Omental fat pad (tissue), 4 donors: Measurements from ENCODE around the genes PTPN21 and ZC3H14.

GRCh38 chr14:85735046-85735357 is 205.1 kb downstream of the FLRT2 start:
- PRO-cap, result no peak
- RAMPAGE, long total RNA, 4 experiments, result no peak in any of the 4 experiments

DNA sequence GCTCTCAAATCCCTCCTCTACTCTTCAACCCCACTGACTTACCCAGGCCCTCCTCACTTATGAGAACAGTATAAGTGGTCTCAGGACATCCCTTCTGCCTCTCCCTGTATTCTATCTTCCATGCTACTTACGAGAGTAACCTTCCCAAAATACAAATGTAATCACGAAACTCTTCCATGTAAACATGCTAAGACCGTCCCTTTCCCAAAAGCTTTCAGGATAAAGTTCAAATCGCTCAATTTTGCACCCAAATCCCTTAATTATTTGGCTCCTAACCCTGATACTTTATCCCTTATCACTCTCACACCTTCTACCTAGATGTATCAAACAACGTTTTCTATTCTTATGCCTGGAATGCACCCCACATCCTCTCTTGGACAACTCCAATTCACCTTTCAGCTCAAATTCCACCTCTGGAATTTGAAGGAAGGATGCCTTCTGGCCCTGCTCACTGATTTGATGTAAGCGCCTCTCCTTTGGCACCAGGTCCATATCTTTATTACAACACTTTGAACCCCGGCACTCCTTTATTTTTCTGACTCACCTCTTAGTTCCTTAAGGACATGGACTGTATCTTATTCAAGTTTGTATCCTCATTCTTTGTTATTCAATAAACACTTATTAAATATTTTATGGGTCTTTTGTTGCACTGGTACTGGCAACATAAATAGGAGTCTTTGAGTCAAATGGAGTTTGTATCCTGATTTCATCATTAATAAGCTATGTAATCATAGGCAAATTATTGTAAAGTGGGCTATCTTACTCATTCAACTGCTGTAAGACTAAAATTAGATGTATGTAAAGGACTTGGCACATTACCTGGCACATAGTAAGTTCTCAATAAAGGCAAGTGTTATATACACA is 3.1 kb downstream of the GALC start:
- PRO-cap, result no peak
- RAMPAGE, long total RNA, 4 experiments, result no peak in any of the 4 experiments

- PRO-cap, result no peak
- RAMPAGE, long total RNA, 4 experiments, result no peak in any of the 4 experiments
These were observed 44.5 kb downstream of the GPR65 start for GRCh38 chr14:88049416-88049758.

DNA sequence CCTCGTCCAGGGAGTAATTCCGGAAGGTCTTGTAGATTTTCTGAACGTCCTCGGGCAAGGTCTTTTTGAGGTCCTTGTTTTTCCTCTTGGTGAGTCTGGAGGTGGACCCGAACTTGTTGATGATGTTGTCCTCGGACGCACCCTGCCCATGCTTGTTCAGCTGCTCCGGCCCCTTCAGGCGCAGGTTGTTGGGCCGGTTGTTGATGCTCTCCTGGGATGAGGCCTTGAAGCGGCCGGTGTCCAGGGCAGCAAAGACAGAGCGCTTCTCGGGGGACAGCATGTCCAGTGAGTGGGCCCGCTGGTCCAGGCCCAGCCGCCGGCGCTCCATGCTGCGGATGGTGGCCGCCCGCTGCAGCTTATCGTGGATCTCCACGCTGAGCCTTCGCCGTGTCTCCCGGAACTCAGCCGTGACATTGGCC is 137.4 kb downstream of the KCNK10 start:
- PRO-cap, result no peak
- RAMPAGE, long total RNA, 4 experiments, result no peak in any of the 4 experiments

DNA sequence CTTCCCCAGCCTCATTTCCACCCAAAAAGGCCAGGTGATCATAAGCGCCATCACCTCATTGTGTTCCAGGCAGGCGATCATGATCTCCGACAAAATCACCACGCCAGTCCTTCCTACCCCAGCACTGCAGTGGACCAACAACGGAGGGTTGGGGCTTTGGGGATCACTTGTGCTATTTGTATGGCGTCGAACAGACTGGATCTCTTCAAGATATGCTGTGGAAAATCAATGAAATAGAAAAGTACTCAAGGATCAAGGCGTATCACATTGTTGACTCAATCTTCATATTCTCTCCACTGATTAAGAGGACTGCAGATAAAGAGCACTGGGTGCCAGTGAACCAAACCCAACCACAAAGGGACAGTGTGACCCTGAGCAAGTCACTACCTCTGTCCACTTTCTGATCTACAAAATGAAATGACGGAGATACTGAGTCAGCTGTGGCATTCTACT is 83.4 kb downstream of the SPATA7 start:
- PRO-cap, result no peak
- RAMPAGE, long total RNA, 4 experiments, result no peak in any of the 4 experiments

DNA sequence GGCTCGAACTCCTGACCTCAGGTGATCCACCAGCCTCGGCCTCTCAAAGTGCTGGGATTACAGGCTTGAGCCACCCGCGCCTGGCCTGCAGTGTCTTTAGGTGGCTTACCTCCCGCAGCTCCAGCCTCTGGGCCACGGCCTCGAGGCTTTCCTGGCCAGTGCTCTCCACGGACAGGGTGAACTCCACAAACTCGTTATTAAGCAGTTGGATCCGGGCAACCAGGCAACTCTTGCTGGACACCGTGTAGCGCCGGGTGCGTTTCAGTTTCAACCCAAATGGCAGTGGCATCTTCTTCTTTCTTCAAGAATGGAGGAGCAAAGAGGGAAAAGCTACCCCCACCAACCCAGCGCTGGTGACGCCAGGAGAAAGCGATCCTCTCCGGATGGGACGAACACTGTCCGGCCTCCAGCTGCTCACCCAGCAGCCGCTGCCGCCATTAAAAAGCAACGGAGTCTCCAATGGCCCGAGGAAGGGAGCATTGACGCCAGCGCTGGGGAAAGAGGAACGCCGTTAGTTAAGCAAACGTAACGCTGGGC is 4.6 kb downstream of the PTPN21 start:
- PRO-cap, result no peak
- RAMPAGE, long total RNA, 4 experiments, result no peak in any of the 4 experiments

DNA sequence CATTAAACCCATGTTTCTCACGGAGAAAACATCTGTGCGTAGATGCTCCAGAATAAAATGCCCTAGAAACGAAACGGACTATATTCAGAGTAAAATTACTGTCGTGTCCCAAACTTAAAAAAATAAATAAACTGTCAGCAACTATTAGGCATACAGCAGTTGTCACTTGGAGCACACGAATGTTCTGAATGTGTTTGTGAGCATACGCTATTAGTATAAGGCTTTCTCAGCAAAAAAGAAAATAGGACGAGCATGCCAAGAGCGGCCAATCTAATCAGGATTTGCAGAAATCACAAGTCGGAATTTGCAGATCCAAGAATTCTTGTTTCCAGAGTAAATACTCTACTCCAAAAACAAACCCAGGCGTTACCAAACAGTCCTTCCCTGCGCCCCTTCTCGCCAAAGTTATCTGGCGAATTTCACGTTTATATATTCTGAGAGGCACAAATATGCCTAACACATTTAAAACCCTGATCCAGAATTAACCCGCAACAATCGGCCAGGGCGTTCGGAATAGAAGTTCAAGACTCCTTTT is 826 bp downstream of the PTPN21 start:
- PRO-cap, result no peak
- RAMPAGE, long total RNA, 4 experiments, result no peak in any of the 4 experiments

DNA sequence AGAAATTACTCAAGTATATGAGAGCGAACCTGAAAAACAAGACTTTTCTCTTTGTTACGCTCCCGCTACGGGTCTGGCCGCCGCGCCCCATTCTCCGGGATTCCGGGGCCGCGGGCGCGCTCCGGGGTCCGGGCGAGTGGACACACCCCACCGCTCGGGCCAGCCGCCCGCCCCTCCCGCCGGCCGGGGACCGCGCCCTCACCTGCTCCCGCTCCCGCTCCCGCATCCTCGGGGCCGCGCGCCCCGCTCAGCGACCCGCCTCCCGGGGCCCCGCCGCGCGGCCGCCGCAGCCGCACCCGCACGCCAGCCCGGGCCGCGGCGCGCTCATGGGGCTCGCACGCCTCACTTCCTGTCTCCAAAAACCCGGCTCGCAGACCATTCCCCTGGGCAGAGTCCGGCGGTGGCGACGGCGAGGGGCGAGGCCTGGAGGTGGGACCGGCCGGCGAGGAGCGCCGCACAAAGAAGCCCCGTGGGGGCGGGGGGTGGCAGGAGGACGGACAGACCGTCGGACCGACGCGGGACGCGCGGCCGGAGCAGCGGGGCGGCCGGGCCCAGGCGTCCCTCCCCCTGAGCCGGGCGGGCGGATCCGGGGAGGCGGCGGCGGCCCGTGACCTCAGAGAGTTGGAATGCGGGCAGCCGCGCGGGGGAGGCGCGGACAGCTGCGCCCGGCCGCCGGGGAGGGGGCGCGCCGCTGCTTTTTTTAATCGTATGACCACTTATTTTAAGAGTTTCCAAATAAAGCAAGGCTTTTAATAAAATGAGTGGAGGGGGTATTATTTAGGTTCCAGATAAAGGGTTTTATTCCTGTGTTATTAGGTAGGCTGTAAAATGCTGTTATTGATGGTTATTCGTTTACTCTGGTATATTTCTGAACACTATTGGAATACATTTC is at the start of gene PTPN21:
PTPN21 (minus strand) TSS at position 559 of the 892 bp plus-strand sequence.
- PRO-cap, result no peak
- RAMPAGE, long total RNA, 4 experiments, result start-site peak on the minus strand in 1 of 4 experiments, centred at positions 202 to 551 of the sequence, 5 reads per replicate

DNA sequence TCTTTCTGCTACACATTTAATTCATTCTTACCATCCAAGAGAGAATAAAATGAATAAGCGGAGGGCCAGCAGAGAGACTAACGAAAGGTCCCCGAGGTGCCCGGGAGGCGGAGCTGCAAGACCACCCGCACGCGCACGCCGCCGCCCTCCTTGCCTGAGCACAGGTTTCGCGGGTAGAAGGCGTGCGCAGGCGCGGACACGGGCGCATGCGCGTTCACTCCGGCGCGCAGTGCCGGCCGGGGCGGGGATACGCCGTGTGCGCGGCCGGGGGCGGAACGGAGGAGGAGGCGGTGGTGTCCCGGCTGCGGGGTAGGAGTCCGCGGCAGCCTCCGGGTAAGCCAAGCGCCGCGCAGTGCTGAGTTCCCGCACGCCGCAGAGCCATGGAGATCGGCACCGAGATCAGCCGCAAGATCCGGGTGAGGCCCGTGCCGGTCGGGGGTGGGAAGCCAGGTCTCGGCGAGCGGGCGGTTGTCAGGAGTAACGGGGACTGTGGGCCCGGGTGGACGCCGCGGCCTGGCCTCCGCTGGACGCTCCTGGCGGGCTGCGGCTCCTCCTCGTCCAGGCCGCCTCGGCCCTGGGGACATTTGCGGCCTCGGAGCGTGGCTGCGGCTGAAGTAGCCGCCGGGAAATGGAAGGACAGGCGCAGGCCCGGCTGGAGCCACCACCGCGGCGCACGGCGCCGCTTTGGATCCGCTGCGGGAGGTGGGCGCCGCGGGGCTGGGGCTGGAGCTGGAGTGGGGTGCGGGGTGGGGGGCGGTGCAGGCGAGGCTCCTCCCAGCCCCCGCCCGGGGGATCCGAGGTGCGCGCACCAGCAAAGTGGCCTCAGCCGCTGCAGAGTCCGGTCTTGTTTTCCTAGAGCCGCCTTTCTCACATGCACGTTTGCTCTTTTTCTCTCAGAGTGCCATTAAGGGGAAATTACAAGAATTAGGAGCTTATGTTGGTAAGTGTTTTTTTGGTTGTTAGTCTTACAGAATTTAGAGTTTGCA is at the start of gene ZC3H14:
ZC3H14 (plus strand) TSS at position 284 of the 986 bp plus-strand sequence.
- PRO-cap, result unidirectional peak, plus-strand start at position 296 of the sequence
- RAMPAGE, long total RNA, 4 experiments, result start-site peak on the plus strand in 4 of 4 experiments, centred at positions 290 to 316 of the sequence, 110 to 1,371 reads per replicate

- PRO-cap, result no peak
- RAMPAGE, long total RNA, 4 experiments, result no peak in any of the 4 experiments
These were observed 147.5 kb downstream of the FOXN3 start for GRCh38 chr14:89269418-89270001.

DNA sequence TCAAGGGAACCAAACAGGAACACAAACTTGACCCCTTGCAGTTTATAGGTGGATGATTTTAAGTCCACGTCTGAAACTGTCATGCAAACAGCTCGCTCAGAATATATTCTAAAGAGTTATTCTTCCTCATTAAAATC is 146.0 kb downstream of the FOXN3 start:
- PRO-cap, result no peak
- RAMPAGE, long total RNA, 4 experiments, result no peak in any of the 4 experiments

DNA sequence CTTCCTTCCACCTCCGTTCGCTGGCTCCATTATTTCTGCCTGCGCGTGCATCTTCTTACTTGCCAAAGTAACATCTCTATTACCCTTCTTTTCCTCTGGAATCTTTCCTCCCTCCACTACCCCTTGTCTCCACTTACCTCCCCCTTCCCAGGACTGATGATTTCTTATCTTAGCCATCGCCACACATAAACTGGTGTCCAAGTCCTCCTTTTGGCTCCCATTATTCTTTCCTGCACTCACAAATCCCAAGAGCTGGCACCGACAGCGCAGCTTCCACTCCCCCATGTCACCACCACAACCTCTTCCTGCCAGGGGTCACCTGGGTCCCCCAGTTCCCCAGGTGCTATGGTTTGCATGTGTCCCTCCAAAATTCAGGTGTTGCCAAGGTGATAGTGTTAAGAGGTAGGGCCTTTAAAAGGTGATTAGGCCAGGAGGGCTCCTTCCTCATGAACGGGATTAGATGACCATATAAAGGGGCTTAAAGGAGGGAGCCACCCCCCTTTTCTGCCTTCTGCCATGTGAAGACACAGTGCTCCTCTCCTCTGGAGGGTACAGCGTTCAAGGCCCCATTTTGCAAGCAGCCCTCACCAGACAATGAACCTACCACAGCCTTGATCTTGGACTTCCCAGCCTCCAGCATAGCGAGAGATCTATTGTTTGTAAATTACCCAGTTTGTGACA is 124.8 kb downstream of the FOXN3 start:
- PRO-cap, result no peak
- RAMPAGE, long total RNA, 4 experiments, result no peak in any of the 4 experiments

GRCh38 chr14:89409250-89409883 is 7.7 kb downstream of the FOXN3 start:
- PRO-cap, result no peak
- RAMPAGE, long total RNA, 4 experiments, result no peak in any of the 4 experiments

DNA sequence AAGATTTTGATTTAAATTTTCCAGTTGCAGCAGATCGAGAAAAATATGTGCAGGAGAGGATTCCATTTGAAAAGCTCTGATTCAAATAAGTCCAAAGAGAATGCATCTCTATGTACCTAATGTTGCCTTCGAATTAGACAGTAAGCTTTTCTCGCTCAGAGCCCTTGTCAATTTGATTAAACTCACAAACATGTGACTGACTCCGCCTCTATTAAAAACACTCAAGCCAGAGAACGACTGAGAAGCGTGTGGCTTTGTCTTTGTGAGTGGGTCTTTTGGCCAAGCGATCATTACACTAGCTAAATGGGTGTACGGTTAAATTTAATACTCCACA is 253.9 kb downstream of the EFCAB11 start:
- PRO-cap, result no peak
- RAMPAGE, long total RNA, 4 experiments, result no peak in any of the 4 experiments

- PRO-cap, result no peak
- RAMPAGE, long total RNA, 4 experiments, result no peak in any of the 4 experiments
These were observed 180.6 kb downstream of the EFCAB11 start for GRCh38 chr14:89773850-89774345.

DNA sequence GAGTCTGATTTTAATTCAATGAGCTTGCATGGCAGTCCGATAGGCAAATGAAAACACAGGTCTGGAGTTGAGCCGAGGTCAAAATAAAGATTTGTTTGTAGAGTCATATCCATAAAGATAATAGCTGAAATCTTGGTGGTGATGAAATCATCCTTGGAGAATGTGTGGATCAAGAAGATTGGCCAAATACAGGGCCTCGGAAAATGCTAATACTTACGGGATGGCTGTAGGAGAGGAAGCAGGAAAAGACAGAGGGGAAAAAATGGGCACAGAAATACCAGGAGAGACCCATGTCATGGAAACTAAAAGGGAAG is 162.0 kb downstream of the EFCAB11 start:
- PRO-cap, result no peak
- RAMPAGE, long total RNA, 4 experiments, result no peak in any of the 4 experiments

- PRO-cap, result bidirectional peak, plus-strand start at chr14:90397032, minus-strand start at chr14:90396872
- RAMPAGE, long total RNA, 4 experiments, result no peak in any of the 4 experiments
These were observed 264 bp upstream of the CALM1 start for GRCh38 chr14:90396584-90396945.

- PRO-cap, result no peak
- RAMPAGE, long total RNA, 4 experiments, result no peak in any of the 4 experiments
These were observed 9.7 kb downstream of the CALM1 start for GRCh38 chr14:90406183-90407302.

DNA sequence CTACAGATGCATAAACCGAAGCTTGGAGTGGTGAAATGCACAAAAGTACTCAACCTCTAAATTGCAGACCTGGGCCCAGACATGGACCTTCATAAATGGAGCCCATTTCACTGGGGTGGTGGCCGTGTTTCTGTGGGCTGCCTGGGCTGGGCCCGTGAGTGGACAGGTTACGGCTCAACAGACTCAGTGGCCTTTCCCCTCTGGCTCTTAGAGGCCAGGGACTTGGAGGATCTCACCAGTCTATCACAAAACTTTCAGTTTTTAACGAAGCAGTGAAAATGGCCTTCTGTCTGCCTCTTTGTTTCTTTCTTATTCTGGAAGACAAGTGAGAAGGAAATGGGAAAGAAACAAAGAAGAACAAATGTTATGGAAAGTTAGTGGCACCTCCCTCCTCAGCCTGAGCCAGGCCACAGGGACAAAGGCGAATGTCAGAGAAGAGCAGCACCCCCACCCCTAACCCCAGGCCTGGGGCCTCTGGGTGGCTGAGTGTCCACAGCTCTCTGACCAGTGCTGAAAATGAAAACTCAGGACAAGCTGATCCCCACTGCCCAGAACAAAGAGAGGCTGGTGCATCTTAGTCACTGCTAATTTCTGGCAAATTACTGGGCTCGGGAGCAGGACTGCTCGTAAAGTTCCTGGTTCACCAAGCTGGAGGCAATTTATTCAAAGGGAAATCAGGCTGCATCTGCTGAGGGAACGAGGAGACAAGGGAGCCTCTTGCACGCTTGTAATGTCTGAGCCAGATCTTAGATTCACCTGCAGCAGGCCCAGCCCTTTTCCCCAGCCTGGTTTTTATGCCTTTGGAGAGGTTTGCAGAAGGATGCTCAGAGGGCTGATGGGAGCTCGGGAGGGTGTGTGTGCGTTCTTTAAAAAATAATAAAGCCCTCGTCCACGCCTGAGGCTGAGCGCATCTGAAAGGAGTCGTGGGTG is 43.1 kb downstream of the CALM1 start:
- PRO-cap, result no peak
- RAMPAGE, long total RNA, 4 experiments, result no peak in any of the 4 experiments

DNA sequence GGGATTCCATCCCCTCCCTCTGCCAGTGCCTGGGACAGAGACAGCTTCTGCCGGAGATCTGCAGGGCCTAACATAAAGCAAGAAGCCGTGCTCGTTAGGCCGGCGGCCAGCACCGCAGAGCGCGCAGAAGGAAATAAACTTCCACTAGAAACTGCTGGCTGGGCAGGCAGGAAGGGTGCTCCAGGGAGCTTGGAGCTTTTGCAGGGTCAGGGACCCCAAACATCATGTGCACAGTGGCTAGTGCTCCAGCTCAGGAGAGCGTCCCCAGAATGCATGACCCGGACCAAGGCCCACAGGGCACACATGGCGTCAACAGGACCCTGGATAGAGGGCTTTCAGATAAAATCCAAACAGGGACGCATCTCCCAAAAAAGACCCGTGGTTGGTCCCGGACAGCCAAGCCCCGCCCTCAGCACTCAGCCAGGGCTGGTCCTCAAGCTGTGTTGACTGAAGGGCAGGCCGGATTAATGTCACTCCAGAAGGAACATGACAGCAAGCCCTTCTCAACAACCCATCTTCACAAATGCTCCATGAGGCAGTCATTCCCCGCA is 121.3 kb downstream of the CALM1 start:
- PRO-cap, result no peak
- RAMPAGE, long total RNA, 4 experiments, result no peak in any of the 4 experiments